Metastatic Liver Carcinoma in the Adrenal Gland (tissue), 2 donors: ENCODE results near the gene TBC1D4.

DNA sequence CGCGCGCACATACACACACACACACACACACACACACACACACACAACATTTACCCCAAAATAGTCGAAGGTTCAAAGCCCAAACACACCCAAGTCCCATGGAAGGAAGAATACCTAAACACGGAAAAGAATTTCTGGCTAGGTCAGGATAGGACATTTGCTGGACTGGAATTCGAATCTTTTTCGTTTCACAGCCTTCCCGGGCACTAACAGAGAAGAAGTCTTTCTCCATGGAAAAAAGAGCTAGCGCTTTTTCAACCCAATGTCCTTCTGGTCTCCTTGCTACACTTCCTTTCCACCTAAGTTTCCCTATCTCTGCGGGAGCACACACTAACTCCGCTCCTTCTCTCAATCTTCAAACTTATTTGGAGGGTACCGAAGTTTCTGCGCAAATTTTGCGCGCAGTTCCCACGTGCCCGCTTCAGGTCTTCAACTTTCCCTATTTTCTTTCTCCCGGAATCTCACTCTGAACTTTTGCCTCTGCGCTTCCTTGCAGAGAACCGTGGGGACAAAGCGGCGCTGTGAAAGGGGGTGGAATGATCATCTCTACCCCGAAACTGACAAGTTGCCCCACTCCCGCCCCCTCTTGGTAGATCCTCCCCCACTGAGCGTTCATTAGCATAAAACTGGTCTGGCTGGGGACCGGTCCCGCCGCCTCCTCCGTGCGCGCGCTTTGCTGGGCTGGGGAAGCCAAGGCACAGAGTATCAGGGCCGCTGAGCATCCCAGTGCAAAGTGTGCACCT lies 2.7 kb downstream of the DACH1 start:
- PRO-cap, 2 experiments = peak in 1 of 2 experiments; most common plus-strand start position 676 of the sequence (in 1)

- PRO-cap, 2 experiments = no peak in any of the 2 experiments
Observed at GRCh38 chr13:71865742-71866855, 905 bp downstream of the DACH1 start.

DNA sequence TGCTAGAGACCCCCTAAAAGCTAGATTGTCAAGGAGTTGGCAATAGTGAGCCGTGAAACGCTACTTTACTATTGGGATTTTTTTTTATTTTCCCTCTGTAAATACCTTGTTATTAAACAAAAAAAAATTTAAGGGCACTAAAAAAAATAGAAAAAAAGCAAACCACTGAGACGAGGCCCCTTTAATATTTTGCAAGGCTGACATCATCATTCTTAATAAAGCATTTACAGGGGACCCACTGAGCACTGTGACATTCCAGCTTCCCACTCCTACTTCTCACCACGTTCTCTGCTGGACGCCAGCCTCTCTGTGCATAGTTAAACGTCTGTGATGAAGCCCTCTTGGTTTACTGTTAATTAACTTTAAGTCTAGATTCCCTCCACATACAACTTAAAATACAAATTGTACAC lies 220.1 kb downstream of the MZT1 start:
- PRO-cap, 2 experiments = no peak in any of the 2 experiments

- PRO-cap, 2 experiments = no peak in any of the 2 experiments
Observed at GRCh38 chr13:72773547-72773989, 8.1 kb downstream of the DIS3 start.

DNA sequence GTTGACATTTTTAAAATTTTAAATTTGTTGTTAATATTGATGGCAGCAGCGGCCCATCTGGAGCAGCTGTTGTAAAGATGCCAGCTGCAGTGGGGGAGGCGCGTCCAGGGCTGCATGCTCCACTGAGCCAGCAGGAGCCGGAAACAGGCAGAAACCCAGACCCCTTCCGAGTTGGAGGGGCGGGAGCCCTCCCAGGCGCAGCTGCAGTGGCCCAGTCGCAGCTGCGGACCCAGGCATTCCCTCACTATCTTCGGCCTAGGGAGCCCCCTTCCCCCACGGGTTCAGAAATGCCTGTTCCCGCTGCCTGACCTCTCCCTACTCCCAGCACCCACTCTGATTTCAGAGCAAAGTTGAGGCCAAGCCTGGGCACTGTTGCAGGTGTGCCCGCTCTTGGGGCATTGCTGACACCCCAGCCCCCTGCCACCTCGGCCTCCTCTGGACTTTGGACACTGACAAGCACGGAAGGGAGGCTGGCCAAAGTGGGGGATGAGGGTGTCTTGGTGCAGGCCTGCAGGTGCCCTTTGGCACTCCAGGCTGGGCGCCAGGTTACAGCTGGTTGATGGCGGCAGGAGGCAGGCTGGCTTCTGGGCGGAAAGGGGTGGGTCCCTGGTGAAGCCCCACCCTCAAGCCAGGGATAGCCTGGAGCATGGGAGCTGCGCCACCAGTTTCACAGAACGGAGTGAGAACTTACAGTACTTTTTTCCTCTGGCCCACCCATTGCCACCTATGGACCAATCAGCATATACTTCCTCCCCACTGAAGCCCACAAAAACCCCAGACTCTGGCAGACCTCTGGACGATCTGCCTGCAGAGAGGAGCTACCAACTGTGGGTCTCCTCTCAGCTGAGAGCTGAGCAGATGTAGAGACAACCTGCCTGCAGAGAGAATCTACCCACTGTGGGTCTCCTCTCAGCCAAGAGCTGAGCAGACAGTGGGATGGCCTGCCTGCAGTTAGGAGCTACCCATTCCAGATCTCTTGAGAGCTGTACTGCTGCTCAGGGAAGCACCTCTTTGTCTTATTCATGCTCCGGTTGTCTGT lies 69.4 kb downstream of the PIBF1 start:
- PRO-cap, 2 experiments = peak in 2 of 2 experiments; most common plus-strand start position 664 of the sequence (in 2); most common minus-strand start position 323 of the sequence (in 2)

DNA sequence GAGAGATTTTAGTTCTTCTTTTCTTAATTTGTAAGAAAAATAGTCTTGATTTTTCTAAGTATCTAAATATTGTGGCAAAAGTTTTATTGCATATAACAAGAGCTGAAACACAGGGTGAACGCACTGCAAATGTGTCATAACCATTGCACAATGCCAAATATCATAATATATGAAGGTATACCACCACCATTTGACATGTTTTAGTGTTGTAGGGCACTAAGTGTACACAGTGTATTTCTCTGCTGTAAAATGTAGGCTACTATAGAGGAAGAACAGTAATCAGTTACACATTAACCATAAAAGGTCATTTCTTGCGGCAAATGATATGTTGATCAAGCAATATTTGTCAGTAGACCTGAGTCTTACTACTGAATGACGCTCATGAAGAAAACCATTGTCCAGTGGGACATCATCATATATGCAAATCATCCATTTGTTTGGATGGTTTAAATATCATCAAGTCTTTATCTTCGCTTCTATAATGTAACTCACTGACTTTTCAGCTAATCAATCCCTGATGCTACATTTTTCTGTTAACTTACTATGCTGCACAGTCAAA lies 18.3 kb upstream of the KLF5 start:
- PRO-cap, 2 experiments = no peak in any of the 2 experiments

- PRO-cap, 2 experiments = no peak in any of the 2 experiments
Observed at GRCh38 chr13:73059977-73060825, 1.4 kb downstream of the KLF5 start.

GRCh38 chr13:73171022-73171677 lies 112.3 kb downstream of the KLF5 start:
- PRO-cap, 2 experiments = no peak in any of the 2 experiments

DNA sequence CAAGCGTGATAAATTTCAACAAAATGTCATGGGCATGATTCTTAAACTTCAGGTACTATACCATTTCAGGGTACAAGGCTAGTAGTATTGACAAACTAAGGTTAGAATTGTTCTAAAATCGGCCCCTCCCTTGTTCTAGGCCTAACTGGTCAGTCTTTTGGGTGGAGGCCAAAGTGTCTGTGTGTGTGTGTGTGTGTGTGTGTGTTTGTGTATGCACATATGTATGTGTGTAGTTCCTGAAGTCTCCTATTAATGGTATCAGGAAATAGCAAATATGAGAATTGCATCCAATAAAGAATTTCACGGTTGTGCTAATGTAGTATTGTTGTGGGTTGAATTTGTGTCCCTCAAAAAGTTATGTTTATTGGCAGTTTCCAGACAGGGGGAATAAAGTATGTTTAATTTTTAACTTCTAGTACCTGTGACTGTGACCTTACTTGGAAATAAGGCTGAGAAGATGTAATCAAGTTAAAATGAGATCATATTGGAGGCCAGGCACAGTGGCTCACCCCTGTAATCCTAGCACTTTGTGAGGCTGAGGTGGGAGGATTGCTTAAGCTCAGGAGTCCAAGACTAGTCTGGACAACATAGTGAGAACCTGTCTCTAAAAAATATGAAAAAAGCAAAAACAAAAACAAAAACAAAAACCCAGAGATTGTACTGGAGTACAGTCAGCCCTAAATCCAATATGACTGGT lies 119.3 kb downstream of the KLF5 start:
- PRO-cap, 2 experiments = no peak in any of the 2 experiments

GRCh38 chr13:73323447-73324394 lies 264.9 kb downstream of the KLF5 start:
- PRO-cap, 2 experiments = no peak in any of the 2 experiments

GRCh38 chr13:73334848-73336039 lies 276.4 kb downstream of the KLF5 start:
- PRO-cap, 2 experiments = no peak in any of the 2 experiments

DNA sequence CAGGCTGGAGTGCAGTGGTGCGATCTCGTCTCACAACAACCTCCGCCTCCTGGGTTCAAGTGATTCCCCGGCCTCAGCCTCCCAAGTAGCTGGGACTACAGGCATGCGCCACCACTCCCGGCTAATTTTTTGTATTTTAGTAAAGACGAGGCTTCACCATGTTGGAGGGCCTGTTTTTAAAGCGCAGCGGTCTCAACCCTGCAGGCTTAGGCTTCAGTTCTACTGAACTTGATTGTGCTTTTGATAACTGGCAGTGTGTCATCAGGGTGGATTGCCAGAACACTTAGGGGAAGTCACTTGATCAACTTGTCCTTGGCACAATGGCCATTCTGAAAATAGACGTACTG lies 472.2 kb downstream of the KLF5 start:
- PRO-cap, 2 experiments = no peak in any of the 2 experiments

- PRO-cap, 2 experiments = no peak in any of the 2 experiments
Observed at GRCh38 chr13:73536981-73537334, 478.2 kb downstream of the KLF5 start.

GRCh38 chr13:74129895-74130367 lies 1071.1 kb downstream of the KLF5 start:
- PRO-cap, 2 experiments = no peak in any of the 2 experiments

- PRO-cap, 2 experiments = no peak in any of the 2 experiments
Observed at GRCh38 chr13:74135735-74136098, 1076.9 kb downstream of the KLF5 start.

DNA sequence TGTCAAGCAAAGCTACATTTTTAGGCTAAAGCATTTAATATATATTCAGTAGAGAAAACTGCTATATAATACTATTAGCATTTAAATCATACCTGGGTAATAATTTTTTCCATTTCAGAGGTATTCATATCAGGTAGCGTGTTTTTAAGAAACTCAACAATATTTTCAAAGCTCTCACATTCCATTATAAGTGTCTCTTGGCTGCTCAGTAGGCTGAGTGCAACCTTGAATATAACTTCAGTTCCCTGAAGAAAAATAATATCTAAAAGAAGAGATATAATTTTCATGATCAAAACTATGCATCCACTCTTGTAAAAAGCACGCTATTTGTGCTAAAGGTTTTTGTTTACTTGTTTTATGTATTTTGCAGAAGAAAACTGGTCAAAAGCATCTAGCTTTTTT lies 190.0 kb downstream of the TBC1D4 start:
- PRO-cap, 2 experiments = no peak in any of the 2 experiments

DNA sequence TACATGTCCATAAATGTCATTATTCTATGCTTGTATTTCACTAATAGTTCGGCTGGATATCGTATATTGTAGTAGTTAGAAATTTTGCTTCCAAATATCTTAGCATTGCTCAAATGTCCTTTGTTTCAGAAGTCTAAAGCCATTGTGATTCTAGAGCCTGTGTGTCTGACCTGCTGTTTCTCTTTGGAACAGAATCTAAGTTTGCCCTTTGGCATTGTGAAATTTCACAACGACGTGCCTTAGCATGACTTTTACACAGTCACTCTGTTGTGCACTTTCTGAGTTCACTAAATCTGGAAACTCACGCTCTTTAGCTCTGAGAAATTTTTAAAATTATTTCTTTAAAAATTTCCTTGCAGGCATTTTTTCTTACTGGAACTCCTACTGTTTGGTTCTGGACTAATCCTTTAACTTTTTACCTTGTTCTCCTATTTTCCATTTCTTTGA lies 152.2 kb downstream of the TBC1D4 start:
- PRO-cap, 2 experiments = no peak in any of the 2 experiments

- PRO-cap, 2 experiments = peak in 1 of 2 experiments; most common plus-strand start chr13:75452878 (in 1)
Observed at GRCh38 chr13:75452303-75453230, 29.4 kb downstream of the TBC1D4 start.

- PRO-cap, 2 experiments = peak in 2 of 2 experiments; most common plus-strand start chr13:75482259 (in 2); most common minus-strand start chr13:75482169 (in 2)
Observed at GRCh38 chr13:75481815-75482781, at the start of gene TBC1D4. TBC1D4 (minus strand) TSS chr13:75482169.

- PRO-cap, 2 experiments = no peak in any of the 2 experiments
Observed at GRCh38 chr13:75507692-75508041, 25.7 kb upstream of the TBC1D4 start.